PFSK-1 (cell line): ENCODE measurements around the gene ZNF33B.

GRCh38 chr10:34515509-34515974, 299.6 kb downstream of the PARD3 start:
- RRBS: no CpG with 5 or more reads among the region's 3 CpGs

DNA sequence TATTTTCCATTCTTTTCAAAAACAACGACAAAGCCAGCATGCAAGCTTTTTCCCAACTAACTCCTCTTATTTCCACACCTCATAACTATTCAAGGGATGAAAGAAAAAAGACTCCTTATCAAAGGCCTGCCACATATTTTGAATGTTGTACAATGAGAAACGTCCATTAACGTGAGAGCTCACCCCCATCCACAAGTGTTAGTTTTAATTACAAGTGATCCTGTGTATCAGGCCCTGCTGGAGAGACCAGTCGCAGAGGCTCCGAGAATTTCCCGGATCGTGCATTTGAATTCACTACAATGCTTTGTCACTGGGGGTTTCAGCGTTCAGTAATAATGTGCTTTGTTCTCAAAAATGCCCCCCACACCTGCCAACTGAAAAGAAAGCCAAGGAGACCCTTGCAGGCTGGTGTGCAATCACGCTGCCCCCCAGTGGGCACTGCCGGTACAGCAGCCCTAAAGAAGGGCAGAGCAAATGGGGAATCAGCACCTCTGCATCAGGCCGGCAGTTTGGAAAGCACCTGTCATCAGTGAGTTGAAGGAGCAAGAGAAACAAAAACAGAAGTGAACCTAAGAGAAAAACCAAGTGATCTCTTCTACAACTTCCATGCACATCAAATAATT, 177.7 kb downstream of the PARD3 start:
- RRBS: 4% methylated on average over 2 of the region's 11 CpGs

- RRBS: no CpG with 5 or more reads among the region's 6 CpGs
These were observed 3.9 kb downstream of the PARD3 start for GRCh38 chr10:34810992-34811782.

DNA sequence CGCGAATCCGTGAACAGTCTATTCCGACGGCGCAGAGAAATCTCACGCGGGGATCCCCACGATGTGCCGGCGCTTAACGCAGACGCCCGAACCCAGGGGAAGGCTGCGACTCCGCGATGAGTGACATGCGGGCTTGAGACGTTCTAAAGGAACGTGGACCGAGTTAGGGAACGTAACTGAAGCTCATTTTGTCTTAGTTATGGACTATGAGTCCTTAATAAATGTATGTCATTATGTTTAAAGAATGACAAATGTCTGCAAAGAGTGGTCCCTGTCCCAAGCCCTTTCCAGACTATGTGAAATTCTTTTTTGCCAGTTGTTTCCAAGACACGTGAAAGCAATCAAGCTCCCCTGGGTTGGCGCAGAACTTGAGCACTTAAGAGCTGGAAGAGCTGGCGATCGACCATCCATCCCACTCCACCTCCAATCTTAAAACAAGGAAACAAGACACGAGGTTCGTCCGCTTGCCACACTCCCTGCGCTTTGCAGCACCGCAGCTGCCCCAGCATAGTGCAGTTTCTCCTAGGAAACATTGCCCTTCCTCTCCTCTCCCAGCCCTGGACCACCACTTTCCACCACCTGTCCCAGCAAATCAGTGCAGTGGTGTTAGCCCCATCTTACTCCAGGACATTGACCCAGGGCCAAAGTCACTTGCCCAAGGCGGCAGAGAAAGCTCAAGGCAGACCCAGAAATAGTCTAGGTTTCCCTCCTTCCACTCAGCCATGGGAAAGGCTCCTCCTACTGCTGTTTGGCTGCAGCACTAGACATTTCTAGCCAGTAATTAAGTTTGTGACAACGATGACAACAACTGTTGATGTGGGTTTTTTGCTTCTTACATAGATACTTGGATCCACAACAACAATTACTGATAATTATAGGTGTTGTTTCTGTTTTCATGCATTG, 1.3 kb upstream of the PARD3 start:
- RRBS: no CpG with 5 or more reads among the region's 33 CpGs

GRCh38 chr10:34842032-34842373, 26.9 kb upstream of the PARD3 start:
- RRBS: no CpG with 5 or more reads among the region's 3 CpGs

DNA sequence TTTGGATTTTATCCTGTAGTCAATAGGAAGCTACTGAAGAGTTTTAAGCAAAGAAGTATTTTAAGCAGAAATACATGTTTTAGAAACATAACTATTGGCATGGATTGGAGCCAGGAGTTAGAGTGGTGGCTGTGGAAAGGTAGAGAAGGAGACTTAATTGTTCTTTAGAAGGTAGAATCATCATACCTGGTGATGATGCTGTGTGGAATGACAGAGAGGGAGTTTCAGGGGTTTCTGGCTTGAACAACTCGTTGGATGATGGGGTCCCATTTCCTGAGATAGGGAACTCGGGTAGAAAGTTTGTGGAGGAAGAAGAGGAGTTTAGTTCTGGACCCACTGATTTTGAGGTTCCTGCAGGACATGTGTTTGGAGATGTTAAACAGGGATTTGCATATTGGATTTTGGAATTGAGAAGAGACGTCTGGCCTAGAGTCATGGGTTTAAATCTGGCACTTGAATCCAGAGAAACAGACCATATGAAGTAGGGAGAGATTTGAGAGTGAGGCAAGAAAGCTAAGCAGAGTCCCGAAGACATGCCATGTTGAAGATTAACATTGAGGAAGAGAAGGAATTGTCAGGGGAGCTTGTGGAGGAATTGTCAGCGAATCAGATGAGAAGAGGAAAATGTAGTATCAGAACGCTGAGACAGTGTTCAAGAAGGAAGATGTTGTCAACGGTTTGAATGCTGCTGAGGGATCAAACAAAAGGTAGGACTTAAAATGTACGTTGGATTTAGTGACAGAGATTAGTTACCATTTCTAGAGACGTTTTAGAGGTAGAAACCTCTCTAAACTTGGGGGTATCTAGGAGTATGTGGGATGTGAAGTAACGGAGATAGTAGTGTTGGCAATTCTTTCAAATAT, 14.9 kb downstream of the CREM start:
- RRBS: no CpG with 5 or more reads among the region's 10 CpGs

GRCh38 chr10:35172525-35173052, 45.9 kb downstream of the CREM start:
- RRBS: no CpG with 5 or more reads among the region's 5 CpGs

GRCh38 chr10:35368837-35369593, 32.7 kb downstream of the CCNY start:
- RRBS: no CpG with 5 or more reads among the region's 8 CpGs

DNA sequence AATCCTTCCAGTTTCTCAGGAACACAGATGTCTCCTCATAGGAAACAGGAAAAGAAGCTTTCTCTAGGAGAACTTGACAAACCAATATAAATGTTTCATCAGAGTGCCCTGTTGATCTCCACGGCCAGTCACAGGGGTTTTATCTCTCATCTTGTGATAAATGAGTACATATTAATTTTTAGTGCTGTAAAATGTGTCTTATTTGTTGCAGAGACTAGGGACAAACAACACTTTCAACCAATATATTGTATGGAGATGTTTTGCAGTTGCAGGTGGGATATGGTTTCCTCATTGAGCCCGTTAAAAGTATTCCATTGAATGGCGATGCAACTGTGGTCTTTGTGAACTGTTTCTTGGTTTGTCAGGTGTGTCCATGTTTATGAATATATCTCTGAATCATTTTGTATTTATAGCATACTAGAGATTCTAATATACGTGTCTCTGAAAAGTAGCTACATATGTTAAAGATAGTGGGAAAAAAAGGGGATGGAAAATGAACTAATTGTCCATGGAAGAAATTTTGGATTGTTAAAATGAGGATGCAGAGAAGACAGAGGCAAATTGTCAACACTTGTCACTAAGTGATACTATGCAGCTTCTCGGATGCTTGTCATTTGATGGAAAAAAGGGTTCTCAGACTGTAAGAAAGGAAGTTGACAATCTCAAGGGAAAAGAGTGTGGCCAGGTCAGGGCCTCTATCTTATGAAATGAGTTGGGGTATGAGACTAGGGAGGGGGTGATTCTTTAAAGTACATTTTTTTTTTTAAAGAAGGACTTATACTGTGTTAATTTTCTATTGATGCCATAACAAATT, 38.2 kb downstream of the CCNY start:
- RRBS: no CpG with 5 or more reads among the region's 5 CpGs

- RRBS: no CpG with 5 or more reads among the region's 6 CpGs
These were observed 66.6 kb downstream of the CCNY start for GRCh38 chr10:35402916-35403346.

DNA sequence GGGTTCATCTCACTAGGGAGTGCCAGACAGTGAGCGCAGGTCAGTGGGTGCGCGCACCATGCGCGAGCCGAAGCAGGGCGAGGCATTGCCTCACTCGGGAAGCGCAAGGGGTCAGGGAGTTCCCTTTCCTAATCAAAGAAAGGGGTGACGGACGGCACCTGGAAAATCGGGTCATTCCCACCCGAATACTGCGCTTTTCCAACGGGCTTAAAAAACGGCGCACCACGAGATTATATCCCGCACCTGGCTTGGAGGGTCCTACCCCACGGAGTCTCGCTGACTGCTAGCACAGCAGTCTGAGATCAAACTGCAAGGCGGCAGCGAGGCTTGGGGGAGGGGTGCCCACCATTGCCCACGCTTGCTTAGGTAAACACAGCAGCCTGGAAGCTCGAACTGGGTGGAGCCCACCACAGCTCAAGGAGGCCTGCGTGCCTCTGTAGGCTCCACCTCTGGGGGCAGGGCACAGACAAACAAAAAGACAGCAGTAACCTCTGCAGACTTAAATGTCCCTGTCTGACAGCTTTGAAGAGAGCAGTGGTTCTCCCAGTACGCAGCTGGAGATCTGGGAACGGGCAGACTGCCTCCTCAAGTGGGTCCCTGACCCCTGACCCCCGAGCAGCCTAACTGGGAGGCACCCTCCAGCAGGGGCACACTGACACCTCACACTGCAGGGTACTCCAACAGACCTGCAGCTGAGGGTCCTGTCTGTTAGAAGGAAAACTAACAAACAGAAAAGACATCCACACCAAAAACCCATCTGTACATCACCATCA, 131.1 kb upstream of the GJD4 start:
- RRBS: no CpG with 5 or more reads among the region's 29 CpGs

GRCh38 chr10:37837867-37838389, 19.5 kb downstream of the ZNF248 start:
- RRBS: no CpG with 5 or more reads among the region's 1 CpG

- RRBS: 2% methylated on average over 7 of the region's 69 CpGs
These were observed at the start of gene ZNF33B for GRCh38 chr10:42637788-42638878. Gene ZNF33B, minus strand, starts transcription at chr10:42638570.

GRCh38 chr10:42998492-42998691, 78.5 kb upstream of the RET start:
- RRBS: no CpG with 5 or more reads among the region's 2 CpGs

DNA sequence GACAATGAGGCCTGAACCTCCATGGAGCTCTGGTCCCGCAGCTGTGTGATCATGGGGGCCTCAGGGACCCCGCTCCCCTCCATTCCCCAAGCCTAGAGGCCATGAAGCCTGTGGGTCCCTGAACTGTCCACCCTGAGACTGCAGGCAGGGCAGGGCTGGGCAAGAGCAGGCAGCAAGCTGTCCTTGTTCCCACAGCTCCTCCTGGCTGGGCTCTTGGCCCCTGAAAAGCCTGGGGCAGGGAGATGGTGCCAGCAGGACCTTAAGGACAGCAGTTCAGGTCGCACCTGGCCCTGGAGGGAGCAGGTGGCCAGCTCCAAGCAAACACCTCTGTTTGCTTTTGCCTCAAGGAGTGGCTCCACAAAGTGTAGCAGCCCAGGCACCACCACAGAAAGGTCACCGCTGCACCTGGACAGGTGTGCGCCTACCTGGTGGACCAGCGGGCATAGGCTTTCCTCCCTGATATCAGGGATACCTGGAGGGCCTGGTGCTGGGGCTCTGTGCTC, 5.2 kb downstream of the RET start:
- RRBS: no CpG with 5 or more reads among the region's 6 CpGs

GRCh38 chr10:43140235-43141016, 2.2 kb downstream of the CSGALNACT2 start:
- RRBS: no CpG with 5 or more reads among the region's 4 CpGs

- RRBS: no CpG with 5 or more reads among the region's 58 CpGs
These were observed 9.1 kb upstream of the FXYD4 start for GRCh38 chr10:43362120-43362962.

- RRBS: under 1% methylated on average over 17 of the region's 48 CpGs
These were observed 11.8 kb downstream of the HNRNPF start for GRCh38 chr10:43397110-43397652.

- RRBS: no CpG with 5 or more reads among the region's 4 CpGs
These were observed 10.0 kb downstream of the HNRNPF start for GRCh38 chr10:43398743-43399682.